ENCODE data around the genes TMC4, RPS9, LILRA5 and LILRA2.

DNA sequence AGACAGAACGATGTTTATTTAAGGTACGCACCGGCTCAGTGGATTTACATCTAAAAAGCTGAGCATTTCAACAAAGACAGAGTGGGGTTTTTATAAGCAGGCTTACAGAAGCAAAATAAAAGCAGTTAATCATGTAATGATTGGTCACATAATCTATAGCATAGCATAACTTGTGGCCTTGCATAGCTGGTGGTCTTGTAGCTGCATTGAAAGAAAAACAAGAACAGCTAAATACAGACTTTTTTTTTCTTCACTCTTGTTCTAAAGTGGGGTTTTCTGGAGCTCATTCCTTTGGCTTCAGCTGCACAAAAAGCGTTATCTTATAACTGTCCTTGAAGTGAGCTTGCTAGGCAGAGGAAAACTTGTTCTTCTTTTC, 1.4 kb downstream of the ZNF765 start:
- PRO-cap, result no peak
- RAMPAGE, long total RNA, result no peak

DNA sequence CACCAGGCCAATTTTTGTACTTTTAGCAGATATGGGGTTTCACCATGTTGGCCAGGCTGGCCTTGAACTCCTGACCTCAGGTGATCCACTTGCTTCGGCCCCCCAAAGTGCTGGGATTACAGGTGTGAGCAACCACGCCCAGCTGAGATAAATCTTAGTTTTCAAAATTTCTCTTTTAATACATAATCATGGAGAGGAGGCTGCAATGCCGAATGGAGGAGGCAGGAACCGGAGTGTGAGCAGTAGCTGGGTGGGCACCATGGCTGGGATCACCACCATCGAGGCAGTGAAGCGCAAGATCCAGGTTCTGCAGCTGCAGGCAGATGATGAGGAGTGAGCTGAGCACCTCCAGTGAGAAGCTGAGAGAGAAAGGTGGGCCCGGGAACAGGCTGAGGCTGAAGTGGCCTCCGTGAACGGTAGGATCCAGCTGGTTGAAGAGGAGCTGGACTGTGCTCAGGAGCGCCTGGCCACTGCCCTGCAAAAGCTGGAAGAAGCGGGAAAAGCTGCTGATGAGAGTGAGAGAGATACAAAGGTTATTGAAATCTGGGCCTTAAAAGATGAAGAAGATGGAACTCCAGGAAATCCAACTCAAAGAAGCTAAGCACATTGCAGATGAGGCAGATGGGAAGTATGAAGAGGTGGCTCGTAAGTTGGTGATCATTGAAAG, 11.7 kb downstream of the ZNF813 start:
- PRO-cap, result no peak
- RAMPAGE, long total RNA, result no peak

DNA sequence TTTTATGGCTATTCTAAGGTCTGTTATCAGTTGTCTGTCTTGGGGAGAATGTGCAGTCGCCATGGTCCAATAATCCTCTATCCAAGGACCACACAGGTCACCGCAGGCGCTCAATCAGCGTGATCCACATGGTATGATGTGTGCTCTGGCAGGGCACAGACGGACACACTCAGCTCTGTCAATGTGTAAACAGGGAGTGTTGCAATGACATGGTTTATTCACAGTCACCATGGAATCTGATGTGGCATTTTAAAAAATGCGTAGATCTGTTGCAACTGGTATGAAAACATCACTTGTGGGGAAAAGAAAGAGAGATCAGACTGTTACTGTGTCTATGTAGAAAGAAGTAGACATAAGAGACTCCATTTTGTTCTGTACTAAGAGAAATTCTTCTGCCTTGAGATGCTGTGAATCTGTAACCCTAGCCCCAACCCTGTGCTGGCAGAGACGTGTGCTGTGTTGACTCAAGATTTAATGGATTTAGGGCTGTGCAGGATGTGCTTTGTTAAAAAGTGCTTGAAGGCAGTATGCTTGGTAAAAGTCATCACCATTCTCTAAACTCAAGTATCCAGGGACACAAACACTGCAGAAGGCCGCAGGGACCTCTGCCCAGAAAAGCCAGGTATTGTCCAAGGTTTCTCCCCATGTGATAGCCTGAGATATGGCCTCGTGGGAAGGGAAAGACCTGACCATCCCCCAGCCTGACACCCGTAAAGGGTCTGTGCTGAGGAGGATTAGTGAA, 30.0 kb downstream of the ZNF813 start:
- PRO-cap, result no peak
- RAMPAGE, long total RNA, result no peak

DNA sequence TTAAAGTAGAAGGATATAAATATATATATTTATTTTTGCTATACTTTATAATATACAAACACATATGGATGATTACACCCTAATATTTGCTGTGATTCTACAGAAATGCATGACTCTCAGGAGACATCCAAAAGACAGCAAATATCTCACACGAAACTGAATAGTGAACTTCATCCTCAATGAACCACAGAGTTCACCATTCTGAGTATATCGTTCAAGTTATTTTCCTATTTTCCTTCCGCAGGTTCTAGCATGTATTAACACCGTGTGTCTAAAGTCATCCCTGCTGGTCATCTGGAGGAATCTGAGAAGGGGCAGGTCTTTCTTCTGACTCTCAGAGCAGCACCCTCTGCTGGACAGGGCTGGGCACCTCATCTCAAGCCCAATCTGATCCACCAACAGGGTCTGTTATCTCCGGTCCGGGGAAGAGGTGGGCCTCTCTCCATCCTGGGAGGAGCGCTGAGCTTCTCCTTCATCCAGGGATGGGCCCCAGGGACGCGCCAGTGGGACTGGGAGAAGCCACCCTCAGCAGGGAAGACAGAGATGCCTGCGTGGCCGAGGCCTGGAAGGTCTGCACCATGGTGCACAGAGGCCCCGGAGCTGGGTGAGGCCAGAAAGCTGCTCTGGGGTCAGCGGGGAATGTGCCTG, 26.1 kb upstream of the ZNF331 start:
- PRO-cap, result bidirectional peak, plus-strand start at position 406 of the sequence, minus-strand start at position 296 of the sequence
- RAMPAGE, long total RNA, result no peak

DNA sequence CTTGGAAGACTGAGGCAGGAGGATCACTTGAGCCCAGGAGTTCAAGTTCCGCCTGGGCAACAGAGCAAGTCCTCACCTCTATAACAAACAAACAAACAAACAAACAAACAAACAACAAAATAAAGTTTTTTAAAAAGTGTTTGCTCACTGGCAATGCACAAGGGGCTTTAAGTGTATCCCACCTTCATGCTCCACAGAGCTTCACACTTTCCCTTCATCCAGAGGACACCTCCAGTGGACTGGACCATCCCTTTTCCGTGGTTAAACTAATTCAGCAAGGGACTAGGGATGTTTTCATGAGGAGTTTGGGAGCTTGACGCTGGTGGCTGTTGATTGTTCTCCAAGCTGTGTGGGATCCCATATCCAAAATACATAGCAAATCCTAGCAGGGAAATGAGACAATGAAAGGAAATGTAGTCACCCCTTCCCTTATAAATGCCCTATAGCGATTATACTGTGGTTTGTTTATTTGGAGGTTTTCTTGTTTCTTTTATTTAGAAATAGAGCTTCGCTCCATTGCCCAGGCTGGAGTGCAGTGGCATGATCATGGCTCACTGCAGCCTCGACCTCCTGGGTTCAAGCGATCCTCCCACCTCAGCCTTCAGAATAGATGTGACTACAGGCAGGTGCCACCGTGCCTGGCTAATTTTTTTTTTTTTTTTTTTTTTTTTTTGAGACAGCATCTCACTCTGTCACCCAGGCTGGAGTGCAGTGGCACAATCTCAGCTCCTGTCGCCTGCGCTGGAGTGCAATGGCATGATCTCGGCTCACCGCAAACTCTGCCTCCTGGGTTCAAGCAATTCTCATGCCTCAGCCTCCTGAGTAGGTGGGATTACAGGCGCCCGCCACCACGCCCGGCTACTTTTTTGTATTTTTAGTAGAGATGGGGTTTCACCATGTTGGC, 31.5 kb upstream of the DPRX start:
- PRO-cap, result no peak
- RAMPAGE, long total RNA, result no peak

- PRO-cap, result no peak
- RAMPAGE, long total RNA, result no peak
These were observed 42.7 kb downstream of the NLRP12 start for GRCh38 chr19:53781386-53781802.

DNA sequence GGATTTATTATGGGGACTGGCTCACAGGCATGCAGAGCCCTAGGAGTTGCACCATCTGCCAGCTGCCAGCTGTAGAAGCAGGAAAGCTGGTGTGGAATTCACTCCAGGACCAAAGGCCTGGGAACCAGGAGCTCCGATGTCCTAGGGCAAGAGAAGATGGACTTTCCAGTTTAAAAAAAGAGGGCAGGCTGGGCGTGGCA, 6.6 kb upstream of the NLRP12 start:
- PRO-cap, result unidirectional peak, plus-strand start at position 101 of the sequence
- RAMPAGE, long total RNA, result no peak

DNA sequence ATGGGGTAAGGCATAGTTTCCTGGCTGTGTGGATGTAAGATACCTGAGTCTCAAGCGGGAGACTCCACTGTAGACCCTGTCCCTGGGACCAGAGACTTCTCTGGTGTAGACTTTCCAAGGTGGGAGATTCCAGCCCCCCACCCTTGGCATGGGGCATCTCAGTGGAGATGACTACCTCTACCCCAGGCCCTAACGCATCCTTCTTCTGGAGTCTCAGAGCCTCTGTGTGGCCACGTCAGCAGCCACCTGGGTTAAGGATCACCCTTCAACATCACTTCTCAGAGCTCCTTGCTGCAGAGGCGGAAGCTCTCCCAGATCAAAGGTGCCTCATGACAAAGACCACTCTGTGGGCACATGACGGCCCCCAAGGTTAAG, 2.1 kb downstream of the CNOT3 start:
- PRO-cap, result no peak
- RAMPAGE, long total RNA, result no peak

GRCh38 chr19:54172222-54173479, at the start of gene TMC4:
TMC4 (minus strand) TSS chr19:54173160.
- PRO-cap, result bidirectional peak, plus-strand start at chr19:54173230, minus-strand start at chr19:54173160
- RAMPAGE, long total RNA, result no peak

- PRO-cap, result no peak
- RAMPAGE, long total RNA, result no peak
These were observed 2.4 kb downstream of the MBOAT7 start for GRCh38 chr19:54186755-54187630.

- PRO-cap, result bidirectional peak, plus-strand start at chr19:54200858, minus-strand start at chr19:54200747
- RAMPAGE, long total RNA, result start-site peak on the plus strand at chr19:54200855-54200870, 8,103 and 399 reads in 2 replicates; start-site peak on the plus strand at chr19:54201156-54201198, 749 and 72 reads in 2 replicates
These were observed at the start of gene RPS9 for GRCh38 chr19:54200573-54201379. RPS9 (plus strand) TSS chr19:54200858.

DNA sequence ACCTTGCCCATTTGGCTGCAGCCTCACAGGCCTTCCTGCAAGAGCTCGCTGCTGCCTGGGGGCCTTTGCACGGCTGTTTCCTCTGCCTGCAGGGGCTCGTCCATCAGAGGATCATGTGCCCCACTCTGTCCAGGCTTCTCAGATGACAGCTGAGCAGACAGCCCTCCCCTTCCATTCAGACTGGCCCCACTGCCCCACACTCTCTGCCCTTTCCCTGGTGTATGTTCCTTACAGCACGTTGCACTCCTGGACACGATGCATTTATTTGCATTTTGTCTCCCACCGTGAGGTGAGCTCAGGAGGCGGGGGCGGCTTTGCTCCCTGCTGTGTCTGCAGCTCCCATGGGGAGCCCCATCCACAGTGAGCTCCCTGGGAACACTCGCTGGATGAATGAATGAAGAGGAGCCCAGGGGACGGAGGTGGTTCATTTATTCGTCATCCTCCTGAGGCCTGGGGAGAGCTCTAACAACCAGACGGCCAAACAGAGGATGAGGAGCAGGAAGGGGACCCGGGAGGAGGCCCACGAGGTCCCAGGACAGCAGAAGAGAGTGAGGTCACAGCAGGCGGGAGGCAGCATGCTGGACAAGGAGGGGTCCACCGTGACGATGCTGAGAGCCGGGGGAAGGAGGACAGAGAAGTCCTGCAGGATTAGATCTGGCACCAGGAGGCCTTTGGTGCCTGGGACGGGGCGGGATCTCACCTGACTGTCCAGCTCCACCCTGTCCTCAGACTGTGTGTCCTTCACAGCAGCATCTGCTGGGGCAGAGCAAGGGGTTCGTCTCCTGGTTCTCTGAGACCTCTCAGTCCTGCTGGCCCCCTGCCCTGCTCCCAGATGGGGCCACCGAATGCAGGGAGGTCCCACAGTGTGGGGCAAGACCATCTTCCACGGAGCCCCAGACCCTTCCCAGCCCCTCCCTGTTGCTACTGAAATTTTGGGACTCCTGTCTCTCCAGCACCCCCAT, 4.9 kb downstream of the LILRB3 start:
- PRO-cap, result no peak
- RAMPAGE, long total RNA, result no peak

DNA sequence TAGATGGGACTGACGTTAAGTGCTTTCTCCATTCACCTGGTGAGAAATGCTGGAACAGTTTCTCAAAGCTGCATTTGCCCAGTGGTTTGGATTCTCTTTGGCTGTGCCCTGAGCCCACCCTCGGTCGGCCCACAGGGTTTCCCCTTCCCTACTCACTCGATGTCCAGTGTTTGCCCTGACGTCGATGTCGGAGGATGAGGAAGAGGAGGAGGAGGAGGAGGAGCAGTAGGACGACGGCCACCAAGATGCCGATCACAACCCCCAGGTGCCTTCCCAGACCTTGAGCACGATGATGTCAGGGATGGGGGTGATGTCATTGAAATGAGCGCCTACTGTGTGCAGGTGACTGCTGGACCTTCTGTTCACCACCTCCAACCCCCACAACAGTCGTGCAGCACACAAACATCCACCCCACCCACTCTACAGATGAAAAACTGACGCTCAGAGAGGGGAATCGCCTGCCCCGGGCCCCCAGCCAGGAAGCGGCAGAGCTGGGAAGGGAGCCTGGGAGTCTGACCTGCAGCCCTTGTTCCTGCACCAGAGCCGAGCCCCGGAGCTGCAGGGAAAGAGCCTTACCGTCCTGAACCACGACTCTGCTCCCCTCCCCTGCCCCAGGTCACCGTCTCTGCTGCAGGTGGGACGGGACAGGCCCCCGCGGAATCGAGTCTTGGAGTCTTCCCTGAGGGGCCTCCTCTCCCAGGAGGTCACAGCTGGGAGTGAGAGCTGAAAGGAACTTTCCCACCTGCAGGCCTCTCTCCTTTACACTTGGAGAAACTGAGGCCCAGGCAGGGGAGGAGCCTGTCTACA, 4.1 kb downstream of the LILRB2 start:
- PRO-cap, result no peak
- RAMPAGE, long total RNA, result no peak

GRCh38 chr19:54280396-54280955, 434 bp downstream of the LILRB2 start:
- PRO-cap, result no peak
- RAMPAGE, long total RNA, result no peak

- PRO-cap, result no peak
- RAMPAGE, long total RNA, result no peak
These were observed at the start of gene LILRA5 for GRCh38 chr19:54313028-54313412. LILRA5 (minus strand) TSS chr19:54313166.

- PRO-cap, result no peak
- RAMPAGE, long total RNA, result no peak
These were observed 4.2 kb upstream of the LAIR1 start for GRCh38 chr19:54368806-54369458.

DNA sequence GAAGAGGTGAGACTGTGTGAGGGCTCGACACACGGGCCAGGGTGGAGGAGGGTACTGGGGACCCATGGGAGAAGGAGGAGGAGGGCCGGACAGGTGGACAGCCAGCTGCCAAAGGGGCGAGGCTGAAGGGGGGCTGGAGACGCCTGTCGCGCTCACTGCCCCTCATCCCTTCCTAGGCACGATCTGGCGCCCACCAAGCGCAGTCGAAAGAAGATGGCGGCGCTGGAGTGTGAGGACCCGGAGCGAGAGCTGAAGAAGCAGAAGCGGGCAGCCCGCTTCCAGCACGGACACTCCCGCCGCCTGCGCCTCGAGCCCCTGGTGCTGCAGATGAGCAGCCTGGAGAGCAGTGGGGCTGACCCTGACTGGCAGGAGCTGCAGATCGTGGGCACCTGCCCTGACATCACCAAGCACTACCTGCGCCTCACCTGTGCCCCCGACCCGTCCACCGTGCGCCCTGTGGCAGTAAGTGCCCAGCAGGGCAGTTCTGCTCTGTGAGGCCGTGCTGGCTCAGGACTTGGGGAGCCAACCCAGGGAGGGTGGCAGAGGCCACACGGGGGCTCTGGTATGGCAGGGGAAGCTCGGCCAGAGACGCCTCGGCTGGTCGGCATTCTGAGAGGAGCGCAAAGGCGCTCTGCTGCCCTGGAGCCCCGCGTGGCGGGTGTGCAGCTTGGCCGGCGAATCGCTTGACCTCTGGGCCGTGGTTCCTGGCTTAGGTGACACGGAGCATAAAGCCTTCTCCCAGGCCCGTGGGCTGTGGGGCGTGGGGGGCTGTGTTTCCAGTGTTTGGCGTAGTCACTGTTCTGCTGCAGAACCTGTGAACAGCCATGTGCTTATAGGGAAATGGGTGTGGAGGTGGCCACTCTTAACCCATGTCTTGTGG, 6.9 kb downstream of the LENG9 start:
- PRO-cap, result no peak
- RAMPAGE, long total RNA, result no peak

DNA sequence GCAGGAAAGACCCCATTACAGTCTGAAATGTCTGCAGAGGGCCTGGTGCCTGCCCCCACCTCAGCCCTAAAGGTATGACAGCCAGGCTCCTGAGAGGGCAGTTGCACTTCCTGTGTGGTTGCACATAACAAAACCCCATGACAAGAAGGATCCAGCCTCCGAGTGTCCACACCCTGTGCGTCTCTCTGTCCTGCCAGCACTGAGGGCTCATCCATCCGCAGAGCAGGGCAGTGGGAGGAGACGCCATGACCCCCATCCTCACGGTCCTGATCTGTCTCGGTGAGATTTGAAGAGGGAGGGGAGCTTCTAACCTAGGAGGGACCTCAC, at the start of gene LILRA2:
Gene LILRA2 (plus strand): TSS at position 157 of the 327 bp plus-strand sequence.
- PRO-cap, result no peak
- RAMPAGE, long total RNA, result no peak

- PRO-cap, result no peak
- RAMPAGE, long total RNA, result no peak
These were observed 463 bp downstream of the LILRA1 start for GRCh38 chr19:54593807-54594382.

DNA sequence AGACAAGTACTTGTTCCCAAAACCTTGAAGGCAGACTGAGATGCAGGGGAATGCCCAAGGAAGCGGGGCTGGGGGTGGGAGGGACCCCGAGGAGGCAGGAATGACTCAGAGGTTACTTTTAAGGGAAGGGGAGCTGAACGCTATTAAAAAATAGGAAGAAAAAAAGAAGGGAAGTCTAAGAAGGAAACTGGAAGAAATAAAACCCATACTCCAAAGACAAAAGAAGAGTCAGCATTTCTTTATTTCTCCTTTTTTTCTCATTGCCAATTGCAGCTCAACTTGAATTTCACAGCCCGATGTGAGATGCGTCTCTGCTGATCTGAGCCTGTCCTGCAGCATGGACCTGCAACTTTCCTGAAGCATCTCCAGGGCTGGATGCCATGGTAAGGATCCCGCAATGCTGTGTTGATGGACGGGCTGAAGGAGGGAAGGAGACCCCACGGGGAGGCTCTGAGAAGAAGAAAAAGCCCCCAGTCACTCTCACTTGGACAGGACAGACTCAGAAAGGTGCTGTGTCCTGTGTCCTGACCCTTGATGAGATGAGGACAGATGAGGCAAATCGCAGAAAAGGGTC, 13.4 kb downstream of the LILRB1 start:
- PRO-cap, result no peak
- RAMPAGE, long total RNA, result no peak